SP-49 (cell line): ENCODE results near the genes CCDC87 and RCE1.

- PRO-cap = no peak
These were observed 8.7 kb downstream of the SLC29A2 start for GRCh38 chr11:66362463-66363635.

DNA sequence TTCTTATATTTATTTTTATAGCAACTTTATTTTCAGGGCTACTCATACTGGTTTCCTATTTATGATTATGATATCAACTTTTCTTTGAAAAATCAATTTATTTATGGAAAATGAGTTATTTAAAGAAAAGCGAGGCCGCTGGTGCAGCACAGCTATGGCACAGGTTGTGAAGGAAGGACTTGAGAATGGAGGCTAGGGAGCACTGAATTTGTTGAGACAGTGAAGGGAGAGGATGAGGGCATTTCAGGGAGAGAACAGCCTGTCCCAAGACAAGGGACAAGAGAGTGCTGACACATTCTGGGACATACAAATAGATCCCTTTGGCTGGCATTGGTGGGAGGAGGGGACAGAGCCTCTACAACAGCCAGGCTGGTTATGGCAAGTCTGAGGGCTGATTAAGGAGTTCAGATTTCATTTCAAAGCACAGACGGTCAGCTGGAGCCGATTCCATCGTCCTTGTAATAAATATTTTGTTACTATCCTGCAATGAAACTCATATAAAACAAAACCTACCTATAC lies 1.7 kb upstream of the SLC29A2 start:
- PRO-cap = no peak

GRCh38 chr11:66457714-66458205 lies 8.9 kb upstream of the PELI3 start:
- PRO-cap = bidirectional peak, plus-strand start at chr11:66458040, minus-strand start at chr11:66457951

GRCh38 chr11:66592295-66593431 lies at the start of gene CCDC87:
Gene CCDC87, minus strand, starts transcription at chr11:66593063.
- PRO-cap = bidirectional peak, plus-strand start at chr11:66593185, minus-strand start at chr11:66593046

DNA sequence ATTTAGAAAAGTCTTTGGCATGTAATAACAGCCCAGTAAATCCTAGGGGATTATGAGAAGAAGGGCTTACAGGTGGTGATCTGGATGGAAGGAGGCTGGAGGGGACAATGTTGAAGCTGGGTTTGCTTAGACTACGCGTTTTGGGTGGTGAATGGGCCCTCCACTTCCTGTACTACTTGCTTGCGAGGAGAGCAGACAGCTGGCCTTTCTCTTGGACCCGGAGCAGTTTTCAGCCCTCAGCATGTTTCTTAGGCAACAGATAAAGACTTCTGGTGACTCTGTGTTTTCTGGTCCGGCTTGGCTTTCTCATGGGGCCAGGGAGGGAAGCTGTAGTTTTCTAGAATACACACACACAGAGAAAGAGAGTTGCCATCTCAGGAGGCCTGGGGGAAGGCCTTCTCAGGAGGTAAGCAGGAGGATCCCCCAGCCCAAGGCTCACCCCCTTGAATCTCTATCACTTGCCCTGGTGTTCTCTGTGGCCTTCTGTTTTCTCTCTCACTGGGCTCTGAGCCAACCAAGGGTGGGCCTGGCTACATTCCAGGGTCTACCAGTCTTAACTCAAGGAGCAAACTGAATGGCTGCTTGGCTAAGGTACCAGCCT lies 2.3 kb downstream of the CCS start:
- PRO-cap = no peak

- PRO-cap = no peak
These were observed 20.9 kb downstream of the SPTBN2 start for GRCh38 chr11:66708109-66708442.

- PRO-cap = bidirectional peak, plus-strand start at chr11:66728231, minus-strand start at chr11:66728107; unidirectional peak, minus-strand start at chr11:66728460
These were observed 880 bp downstream of the SPTBN2 start for GRCh38 chr11:66727957-66728714.

DNA sequence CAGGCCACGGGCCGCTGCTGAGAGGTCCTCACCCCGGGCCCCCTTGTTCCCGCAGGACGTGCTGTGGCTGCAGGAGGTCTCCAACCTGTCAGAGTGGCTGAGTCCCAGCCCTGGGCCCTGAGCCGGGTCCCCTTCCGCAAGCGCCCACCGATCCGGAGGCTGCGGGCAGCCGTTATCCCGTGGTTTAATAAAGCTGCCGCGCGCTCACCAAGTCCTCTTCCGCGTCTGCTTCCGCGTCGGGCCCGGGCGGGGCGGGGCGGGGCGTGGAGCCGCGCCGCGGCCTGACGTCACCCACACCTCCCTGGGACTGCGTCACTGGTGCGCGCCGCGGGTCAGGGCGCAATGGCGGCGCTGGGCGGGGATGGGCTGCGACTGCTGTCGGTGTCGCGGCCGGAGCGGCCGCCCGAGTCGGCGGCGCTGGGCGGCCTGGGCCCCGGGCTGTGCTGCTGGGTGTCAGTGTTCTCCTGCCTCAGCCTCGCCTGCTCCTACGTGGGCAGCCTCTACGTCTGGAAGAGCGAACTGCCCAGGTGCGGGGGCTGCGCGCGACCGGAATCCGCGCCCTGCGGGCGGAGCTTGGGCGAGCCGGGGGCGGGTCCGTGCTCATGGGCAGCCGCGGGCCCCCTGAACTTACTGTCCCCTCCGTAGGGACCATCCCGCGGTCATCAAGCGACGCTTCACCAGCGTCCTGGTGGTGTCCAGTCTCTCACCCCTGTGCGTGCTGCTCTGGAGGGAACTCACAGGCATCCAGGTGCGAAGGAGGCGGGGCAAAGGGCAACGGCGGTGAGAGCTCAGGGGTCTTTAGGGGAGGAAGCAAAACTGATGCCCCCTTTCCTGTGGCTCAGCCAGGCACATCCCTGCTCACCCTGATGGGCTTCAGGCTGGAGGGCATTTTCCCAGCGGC lies at the start of gene RCE1:
Gene RCE1, plus strand, starts transcription at position 328 of the 901 bp plus-strand sequence.
- PRO-cap = bidirectional peak, plus-strand start at position 342 of the sequence, minus-strand start at position 227 of the sequence

GRCh38 chr11:66901795-66902619 lies 45.1 kb downstream of the LRFN4 start:
- PRO-cap = no peak

- PRO-cap = no peak
These were observed 14.3 kb downstream of the C11orf86 start for GRCh38 chr11:66989347-66989932.

DNA sequence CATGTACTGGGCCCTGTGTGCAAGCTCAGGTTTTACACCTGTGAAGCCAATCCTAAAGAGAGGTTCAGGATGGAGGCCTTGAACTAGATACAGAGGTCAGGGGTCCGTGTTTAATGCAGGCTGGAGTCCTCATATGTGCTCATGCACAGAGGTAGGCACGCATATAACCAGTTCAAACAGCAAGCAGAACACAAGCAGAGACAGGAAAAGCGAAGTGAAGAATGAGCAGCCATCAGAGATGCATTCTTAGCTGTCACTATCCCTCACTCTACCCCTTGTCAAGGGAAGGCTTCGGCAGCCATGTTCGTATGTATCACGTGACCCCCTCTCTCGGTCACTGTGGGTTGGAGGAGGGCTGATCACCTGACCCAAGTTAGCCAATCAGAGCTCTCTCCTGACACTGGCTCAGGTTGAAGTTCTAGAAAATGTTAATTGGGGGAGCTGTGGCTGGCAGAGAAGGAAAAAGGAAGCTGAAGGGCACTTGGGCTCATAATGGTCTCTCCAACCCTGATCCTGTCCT lies 16.5 kb upstream of the SYT12 start:
- PRO-cap = no peak

DNA sequence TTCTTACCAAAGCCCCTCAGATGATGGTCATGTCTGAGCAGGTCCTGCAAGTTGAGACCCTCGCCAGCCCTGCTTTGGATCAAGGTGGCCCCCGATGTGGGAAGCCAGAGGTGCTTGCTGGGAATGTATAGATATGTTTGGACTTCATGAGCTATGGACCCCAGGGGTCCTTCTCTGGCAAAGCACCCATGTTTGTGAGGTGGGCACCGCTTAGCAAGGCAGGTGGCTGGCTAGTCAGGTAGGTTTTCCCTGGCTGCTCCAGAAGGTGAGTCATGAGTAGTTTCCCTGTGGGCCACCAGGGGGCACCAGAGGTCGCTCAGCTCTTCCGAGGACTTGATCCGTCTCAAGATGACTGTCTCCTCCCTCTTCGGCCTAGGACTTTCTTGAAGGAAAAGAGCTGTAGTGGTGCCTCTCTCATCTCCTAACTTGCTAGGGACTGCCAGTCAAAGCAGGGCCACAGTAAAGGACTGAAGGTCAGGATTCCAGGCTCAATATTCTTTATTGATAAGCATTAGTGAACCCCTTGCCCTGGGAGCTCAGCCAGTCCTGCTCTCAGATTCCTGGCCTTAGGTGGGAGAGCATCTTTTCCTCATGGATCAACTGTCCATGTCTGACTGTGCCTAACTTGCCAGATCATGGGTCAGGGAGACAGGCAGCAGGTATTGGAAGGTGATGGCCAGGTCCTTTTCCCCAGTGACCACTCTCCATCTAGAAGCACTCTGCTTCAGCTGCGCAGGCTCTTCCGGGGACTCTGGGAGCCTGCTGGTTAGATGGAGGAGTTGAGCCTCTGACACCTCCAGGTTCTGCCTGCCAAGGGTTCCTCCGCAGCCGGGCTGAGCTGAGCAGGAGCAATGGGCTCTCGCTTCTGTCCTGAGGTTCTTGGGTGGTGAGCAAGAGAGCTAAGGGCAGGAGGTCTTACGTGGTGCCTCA lies 2.0 kb downstream of the POLD4 start:
- PRO-cap = no peak

GRCh38 chr11:67372816-67373388 lies 496 bp downstream of the CLCF1 start:
- PRO-cap = bidirectional peak, plus-strand start at chr11:67373205, minus-strand start at chr11:67373114

DNA sequence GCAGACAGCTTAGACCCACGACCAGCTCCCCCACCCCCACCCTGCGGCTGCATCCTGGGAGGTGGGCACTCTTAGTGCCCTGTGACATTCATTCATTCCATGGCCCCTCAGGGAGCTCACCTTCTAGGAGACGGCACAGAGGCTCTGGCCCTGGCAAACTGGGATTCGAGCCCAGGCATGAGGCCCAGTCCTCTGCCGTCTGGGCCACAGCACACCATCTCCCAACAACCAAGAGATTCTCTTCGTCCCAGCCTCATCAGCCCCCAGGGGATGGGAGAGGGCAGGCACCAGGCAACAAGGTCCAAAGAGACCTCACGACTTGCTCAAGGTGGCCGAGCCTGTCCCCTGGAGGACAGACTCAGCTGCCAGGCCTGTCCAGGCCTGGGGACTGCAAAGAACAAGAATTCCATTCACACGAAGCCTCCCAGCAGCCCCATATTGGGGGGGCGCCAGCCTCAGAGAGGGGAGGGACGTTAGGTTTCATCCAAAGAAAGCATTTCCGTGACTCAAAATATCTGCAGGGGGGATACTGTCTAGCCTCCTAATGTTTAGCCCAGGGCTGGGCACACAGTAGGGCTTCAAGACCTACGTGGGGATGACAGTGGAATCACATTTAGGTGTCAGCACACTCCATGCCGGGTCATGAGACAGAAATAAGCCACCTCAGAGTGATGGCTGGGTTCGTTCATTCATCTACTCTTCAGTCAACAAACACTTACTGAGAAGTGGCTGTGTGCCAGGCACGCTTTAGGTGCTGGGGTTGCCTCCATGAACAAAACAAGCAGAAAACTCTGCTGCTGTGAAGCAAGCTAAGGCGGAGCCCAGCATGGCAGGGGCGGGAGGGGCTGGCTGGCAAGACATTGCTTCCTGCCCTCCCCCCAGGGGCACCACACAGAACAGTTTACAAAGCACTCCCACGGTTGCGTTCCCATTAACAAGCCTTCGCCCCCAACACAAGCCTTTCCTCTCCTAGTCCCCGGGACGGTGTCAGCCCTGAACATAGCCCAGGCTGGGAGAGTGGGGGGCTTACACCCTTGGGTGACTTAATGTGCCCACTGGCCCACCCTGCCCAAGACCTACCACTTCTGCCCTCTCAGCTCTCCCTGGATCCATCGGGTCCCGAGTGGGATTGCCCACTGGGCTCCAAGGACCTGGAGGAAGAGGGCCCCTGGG lies 1.2 kb downstream of the CARNS1 start:
- PRO-cap = no peak

DNA sequence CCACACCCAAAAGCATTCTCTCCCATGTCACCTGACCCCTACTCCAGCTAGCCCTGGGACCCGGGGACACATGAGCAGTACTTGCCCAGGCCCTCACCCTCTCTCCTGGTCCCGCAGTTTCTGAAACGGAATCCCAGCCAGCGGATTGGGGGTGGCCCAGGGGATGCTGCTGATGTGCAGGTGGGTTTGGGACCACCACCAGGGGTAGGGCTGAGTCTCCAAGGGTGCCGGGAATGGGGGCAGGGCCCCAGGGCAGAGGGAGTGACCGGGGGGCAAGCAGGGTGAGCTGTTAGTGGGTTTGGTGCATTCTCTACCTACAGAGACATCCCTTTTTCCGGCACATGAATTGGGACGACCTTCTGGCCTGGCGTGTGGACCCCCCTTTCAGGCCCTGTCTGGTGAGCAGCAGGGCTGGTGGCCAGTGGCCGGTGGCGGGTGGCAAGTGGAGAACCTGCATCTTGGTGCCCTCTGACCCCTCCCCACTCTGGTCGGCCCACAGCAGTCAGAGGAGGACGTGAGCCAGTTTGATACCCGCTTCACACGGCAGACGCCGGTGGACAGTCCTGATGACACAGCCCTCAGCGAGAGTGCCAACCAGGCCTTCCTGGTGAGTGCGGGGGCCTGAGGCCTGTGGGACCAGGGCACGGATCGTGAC lies 3.5 kb downstream of the PTPRCAP start:
- PRO-cap = no peak

DNA sequence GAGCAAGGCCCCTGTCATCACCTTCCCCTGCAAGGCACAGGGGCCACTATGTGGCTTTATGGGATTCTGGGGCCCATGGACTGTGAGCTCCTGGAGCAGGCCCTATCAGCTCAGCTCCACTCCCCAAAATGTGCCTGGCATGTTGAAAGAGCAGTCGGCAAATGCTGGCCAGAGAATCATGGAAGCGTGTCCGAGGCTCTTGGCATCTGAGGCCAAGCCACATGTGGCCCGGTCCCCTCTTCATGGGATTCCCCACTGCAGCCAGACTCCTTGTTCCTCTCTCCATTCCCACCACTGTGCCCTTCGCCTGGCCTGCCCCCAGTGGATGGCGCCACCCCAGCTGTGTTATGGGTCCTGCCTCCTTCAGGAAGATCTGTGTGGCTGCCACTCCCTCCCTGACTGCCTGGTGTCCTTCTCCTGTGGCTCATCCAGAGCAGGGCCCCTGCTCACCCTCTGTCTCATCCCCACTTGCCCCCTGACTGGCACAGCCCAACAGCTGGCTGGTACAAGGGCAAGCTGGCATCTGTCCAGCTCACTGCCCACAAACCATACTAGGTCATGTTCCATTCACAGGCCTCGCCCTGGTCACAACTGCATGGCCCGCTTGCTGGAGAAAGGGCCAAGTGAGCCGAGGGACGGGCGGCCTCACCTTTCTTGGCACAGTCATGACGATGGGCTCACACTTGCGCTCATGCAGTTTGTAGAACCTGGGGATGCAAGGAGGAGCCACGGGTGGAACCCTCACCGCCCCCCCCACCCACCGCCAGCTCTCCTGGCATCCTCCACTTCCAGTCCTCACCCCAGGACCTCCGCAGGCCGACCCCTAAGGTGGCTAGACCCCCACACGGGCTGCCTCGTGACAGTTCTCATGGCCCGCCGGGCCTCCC lies 1.9 kb upstream of the PTPRCAP start:
- PRO-cap = no peak

DNA sequence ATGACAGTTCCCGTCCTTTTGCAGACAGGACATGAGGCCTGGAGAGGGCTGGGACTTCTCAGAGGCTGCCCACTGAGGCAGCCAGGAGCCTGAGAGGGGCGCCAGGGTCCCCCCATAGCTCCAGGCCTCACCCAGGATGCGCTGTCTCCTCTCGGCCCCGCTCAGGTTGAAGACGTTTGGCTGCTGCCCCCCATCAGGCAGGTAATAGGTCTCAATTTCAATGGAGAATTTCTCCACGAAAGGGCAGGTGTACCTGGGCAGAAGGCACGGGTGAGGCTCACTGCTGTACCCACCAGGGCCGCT lies 3.1 kb downstream of the PITPNM1 start:
- PRO-cap = no peak

- PRO-cap = no peak
These were observed 20.1 kb upstream of the GSTP1 start for GRCh38 chr11:67563428-67564094.

DNA sequence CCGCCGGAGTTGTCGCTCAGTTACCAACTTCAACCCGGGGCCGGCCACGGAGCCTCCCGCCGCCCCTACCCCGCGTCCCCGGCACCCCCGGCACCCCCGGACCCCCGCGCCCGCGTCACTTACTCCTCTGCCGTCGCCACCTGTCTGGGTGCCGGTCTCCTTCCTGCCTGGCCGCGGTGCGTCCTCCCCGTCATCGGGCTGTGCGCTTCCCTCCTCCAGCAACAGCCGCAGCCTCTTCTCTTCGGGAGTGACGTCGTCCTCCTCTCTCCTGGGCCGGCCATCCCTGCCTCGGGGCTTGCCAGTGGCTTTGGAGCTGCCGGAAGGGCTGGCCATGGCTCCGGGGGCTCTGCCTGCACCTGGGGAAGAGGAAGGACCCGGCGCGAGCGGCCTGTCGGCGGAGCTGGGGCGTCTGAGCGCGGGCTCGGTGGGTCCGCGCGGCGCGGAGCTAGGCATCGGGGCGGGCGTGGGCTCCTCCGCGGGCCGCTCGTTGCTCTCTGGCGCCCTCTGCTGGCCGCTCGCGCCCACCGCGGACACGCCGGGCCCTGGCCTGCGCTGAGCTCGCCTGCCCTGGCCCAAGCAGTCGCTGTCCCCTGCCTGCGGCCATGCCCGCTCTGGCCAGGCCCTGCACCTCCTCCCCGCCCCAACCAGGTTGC lies 48.4 kb downstream of the UNC93B1 start:
- PRO-cap = no peak

GRCh38 chr11:68002511-68003070 lies 1.3 kb downstream of the UNC93B1 start:
- PRO-cap = no peak